Diencephalon (tissue), 2 donors: ENCODE results near the genes PLEKHN1 and RNF223.

- RAMPAGE, long total RNA = no peak
These were observed 9.4 kb downstream of the SAMD11 start for GRCh38 chr1:933156-933424.

DNA sequence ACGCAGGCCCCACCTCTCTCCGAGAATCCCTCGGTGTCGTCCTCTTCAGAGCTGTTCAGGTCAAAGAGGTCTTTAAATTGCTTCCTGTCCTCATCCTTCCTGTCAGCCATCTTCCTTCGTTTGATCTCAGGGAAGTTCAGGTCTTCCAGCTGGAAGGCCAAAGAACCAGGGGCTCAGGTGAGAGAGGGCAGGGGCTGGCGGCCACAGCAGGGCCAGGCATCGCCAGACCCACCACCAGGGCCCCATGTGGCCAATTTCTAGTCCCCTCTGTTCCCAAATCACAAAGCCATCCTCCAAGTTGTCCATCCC lies 13.6 kb downstream of the NOC2L start:
- RAMPAGE, long total RNA = no peak

DNA sequence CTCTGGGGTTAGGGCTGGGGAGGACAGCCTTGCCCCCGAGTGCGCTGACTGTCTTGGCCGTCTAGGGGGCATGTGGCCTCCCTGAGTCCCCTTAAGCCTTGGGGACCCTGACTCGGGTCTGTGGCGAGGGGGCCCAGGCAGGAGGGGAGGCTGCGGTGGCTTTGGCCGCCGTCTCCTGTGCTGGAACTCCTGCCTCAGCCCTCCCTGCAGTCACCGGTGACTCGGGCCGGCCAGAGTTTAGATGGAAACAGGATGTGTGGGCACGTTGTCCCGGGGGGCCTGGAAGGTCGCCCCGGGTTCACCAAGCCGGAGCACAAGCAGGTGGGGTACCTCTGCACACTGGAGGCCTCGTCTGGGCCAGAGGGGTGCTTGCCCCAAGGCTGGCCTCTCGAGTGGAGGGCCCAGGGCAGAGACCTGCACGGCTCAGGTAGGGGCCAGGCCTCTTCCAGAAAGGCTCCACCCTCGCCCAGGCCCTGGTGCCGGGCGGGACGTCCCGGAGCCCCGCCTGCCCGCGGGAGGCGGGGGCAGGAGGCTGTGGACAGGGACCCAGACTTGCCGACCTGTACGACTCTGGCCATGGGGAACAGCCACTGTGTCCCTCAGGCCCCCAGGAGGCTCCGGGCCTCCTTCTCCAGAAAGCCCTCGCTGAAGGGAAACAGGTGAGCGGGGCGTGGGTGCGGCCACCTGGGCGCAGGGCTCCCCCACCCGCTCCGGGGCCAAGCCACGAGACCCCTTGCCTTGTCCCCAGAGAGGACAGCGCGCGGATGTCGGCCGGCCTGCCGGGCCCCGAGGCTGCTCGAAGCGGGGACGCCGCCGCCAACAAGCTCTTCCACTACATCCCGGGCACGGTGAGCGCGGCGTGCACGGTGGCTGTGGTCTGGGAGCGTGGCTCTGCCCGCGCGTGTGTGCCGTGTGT lies at the start of gene PLEKHN1:
PLEKHN1 (plus strand) TSS at position 527 of the 916 bp plus-strand sequence.
- RAMPAGE, long total RNA = no peak

DNA sequence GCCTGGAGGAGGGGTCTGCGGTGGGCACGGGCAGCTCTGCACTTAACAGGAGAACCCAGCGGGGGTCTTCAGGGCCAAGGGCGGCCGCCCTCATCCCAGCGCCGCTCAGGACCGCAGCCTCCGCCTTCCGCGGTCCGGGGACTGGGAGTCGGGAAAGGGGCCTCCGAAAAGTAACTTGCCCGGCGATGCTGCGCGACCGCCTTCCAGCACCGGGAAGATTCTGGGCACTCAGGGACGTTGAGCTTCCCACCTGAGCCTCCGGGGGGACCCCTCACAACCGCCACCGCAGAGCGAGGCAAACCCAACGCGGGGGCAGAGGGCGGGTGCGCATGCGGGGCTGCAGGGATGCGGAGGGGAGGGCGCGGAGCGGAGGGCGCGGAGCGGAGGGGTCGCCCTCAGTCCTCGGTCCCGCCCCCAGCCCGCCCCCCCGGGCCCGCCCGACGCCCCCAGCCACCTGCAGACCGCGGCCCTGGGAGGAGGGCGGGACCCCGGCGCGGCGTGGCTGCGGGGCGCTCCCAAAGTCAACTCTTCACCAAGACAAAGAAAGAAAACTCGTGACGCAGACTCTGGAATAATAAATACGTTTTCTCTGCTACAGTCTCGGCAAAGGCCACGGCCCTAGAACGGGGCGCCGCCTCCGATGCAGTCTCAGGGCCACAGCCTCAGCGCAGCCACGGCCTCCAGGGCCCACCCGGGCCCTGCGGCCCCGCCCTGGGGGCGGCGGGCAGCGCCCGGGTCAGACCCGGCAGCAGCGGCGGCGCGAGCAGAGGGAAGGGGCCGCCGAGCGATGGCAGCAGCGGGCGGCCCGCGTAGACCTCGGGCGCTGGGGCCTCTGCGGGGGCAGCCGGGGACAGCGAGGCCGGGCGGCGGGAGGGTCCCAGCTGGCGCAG lies 1.3 kb downstream of the HES4 start:
- RAMPAGE, long total RNA = no peak

GRCh38 chr1:1038707-1039061 lies 18.8 kb downstream of the AGRN start:
- RAMPAGE, long total RNA = no peak

DNA sequence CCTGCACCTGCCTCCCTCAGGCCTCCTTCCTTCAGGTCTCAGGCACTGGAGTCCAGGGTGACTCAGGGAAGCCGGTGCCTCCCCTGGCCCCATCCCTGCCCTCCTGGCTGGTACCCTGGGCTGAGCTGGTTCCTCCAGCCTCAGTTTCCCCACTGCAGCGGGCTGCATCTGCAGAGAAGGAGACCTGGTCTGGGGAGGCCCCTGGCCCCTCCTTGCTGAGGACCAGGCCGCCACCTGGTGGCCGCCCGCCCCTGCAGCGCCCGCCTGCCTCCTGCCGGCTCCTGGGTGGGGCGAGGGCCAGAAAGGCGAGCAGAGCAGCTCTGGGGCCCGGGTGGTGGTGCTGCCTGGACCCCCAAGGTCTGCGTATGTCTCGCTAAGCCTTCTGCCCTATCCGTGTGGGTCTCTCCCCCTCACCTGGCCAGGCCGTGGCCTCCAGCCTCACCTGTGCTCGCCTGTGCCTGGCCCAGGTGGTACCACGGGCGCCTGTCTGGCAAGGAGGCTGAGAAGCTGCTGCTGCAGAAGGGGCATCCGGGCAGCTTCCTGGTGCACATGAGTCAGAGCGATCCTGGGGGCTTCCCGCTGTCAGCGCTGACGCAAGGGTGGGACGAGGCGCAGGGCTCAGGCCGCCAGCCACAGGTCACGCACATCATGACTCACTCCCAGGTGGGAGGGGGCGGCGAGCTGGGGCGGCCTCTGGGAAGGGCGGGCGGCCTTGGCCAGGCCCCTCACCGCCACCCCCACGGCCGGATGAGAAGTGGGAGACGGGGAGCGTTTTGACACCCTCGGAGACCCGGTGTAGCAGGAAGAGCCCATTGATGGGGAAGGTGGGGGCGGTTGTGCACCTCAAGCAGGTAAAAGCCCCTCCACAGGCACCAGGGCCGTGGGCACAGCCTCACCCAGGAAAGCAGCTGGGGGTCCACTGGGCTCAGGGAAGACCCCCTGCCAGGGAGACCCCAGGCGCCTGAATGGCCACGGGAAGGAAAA lies 10.1 kb downstream of the RNF223 start:
- RAMPAGE, long total RNA = no peak

- RAMPAGE, long total RNA = no peak
These were observed 6.6 kb downstream of the RNF223 start for GRCh38 chr1:1067166-1068157.

DNA sequence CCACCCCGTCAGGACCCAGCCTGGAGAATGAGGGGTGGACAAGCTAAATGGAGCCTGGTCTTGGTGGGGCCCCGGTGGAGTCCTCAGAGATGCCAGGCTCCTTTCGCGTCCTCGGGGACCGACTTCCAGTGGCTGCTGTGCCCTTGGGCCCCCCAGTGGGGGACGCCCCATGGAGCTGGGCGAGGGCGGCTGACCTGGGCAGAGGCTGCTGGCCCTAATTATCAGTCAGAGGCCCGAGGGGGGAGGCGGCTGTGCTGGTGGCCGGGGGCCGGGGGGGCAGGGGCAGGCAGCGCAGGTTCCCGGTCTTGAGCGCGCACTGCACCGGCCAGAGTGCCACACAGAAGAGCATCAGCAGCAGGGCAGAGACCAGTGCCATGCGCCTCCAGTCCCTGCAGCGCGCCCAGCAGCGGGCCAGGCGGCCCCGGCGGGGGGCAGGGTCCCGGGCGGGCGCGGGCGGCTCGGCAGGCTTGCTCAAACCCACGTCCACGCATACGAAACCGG lies 2.5 kb downstream of the RNF223 start:
- RAMPAGE, long total RNA = no peak

GRCh38 chr1:1073235-1074646 lies at the start of gene RNF223:
TSS of gene RNF223 (minus strand) at chr1:1074306.
- RAMPAGE, long total RNA = no peak

DNA sequence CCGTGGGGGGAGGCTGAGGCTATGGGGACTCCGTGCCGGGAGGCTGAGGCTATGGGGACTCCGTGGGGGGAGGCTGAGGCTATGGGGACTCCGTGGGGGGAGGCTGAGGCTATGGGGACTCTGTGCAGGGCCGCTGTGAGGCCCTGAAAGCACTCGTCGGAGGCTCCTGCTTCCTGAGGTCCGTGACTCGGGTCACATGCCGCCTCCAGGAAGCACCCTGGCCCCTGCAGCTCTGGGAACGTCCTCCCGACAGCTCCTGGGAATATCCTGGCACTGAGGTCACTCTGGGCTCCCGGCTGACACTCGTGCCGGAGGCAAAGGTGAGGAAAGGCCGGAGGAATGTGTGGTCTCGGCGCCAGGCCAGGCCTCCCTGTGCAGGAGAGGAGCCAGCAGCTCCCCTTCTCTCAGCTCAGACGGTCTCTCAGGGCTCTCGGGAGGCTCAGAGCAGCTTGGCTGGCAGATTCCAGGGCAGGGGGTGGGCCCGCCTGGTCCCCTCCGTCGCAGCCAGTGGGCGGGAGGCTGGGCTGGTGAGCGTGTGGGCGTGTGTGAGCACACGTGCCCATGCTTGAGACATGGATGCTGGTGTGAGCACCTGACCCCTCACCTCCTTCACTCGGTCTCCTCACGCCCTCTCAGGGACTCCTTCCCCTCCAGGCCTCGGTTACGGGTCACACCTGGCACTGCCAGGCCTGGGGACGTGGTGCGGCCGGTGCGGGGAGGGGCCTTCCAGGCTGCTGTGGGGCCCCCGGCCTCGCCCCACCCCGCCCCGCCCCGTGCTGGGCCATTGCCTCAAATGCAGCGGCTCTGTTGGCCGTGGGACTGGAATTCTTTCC lies 5.4 kb upstream of the RNF223 start:
- RAMPAGE, long total RNA = no peak

- RAMPAGE, long total RNA = no peak
These were observed 6.2 kb upstream of the C1orf159 start for GRCh38 chr1:1121882-1122788.

GRCh38 chr1:1129358-1129826 lies 13.5 kb upstream of the C1orf159 start:
- RAMPAGE, long total RNA = no peak

DNA sequence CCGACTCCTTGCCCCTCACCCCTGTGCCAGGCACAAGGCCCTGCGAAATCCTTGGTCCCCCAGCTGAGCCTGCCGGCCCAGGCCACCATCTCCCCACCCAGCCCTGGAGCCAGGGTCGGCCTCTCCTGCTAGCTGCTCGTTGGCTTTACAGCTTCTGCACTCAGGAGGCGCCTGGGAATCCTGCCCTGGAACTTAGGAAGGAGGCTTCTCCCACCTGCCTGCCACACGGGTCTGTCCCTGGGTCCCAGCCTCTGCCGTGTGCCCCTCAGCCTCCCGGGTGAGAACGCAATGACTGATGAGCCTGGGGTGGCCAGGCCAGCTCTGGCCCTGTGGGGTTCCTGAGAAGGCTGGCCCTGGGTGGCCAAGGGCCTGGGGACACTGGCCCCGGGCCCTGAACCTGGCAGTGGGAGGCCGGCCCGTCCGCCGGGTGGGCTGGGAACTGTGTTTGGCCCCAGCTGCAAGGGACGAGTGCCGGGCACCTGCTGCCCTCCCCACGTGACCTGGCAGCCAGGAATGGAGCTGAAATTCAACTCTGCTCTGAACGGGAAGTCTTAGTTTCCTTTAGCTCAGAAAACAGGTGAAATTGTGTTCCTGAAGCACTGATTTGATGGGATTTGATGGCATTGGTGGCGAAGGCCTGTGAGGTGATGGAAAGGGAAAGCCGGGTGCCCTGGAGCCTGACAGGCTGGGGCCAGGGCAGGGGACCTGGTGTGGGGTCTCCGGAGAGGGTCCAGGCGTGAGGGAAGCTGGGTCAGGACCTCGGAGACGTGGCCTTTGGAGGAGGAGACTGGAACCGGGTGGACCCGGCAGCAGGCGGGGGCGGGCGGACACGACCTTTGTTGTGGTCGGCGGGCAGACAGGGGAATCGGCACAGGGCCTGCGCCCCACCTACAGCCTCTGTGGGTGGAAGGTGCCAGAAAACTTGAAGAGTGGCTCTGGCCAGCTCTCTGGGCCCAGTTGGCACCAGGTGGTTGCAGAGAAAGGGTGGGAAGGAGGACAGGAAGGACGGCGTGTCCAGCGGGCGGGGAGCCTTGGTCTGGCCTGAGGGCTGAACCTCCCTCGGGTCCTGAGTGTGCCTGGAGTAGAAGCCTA lies 8.1 kb upstream of the TTLL10 start:
- RAMPAGE, long total RNA = no peak

DNA sequence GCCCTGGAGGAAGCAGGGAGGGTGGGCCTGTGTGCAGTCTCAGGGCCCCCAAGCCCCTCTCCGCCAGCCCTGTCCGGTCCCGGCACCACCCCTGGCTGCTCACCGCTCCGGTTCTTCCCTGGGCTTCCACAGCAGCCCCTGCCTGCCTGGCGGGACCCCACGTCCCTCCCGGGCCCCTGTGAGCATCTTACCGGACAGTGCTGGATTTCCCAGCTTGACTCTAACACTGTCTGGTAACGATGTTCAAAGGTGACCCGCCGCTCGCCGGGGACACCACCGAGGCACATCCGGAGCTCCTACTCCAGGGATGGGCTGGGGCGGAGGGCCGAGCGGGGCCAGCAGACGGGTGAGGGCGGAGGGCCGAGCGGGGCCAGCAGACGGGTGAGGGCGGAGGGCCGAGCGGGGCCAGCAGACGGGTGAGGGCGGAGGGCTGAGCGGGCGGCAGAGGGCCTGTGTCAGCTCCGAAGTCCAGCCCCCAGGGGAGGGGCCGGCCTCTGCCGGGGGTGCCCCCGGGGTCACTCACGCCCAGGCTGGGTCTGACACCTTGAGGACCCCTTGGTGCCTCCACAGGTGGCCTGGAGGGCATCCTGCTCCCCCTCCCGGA lies 5.9 kb upstream of the TTLL10 start:
- RAMPAGE, long total RNA = no peak

DNA sequence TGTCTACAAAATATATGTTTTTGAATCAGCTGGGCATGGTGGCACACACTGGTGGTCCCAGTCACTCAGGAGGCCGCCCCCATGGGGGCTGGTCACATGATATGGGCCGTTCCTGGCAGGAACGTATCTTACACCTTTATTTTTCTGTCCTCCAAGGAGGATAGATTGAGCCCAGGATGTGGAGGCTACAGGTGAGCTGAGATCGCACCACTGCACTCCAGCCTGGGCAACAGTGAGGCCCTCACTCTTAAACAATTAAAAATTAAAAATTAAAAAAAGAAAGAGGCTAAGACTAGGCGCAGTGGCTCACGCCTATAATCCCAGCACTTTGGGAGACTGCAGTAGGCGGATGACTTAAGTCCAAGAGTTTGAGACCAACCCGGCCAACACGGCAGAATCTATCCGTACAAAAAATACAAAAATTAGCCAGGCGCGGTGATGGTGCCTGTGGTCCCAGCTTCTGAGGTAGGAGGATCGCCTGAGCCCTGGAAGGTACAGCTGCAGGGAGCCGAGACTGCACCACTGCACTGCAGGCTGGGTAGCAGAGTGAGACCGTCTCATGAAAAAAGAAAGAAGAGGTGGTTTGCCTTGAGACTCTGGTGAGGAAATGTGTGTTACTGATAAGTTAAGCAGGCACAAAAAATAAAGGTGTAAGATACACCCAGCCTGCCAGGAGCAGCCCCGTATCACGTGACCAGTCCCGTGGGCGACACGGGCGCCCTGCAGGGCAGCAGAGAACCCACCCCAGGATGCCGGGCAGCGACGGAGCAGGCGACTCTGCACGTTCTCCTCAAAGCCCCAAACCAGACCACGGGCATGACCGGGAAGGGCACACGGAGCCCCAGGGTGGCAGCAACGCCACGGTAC lies 7.7 kb upstream of the TNFRSF4 start:
- RAMPAGE, long total RNA = no peak

DNA sequence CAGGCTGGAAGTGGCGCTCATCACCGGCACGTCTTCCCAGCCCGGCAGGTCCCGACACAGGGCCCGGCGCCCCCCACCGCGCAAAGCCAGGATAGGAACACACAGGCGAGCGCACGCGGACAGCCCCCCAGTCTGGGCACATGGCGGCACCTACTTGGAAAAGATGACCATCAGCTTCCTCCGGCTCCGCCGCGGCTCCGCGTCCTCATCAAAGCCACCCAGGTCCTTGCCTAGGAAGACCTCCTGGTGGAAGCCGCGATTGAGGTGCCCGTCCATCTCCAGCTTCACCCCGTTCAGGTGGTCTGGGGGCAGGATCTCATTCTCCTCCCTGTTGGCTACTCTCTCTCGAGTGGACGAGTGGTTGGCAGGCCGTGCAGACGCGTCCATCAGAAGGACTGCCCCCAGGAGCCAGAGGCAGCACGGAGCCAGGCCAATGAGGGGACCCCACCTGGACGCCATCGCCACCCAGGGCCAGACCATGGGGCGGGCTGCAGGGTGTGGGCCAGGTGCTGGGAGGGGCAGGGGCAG lies 3.4 kb downstream of the SDF4 start:
- RAMPAGE, long total RNA = no peak

GRCh38 chr1:1233403-1233738 lies 1.3 kb downstream of the B3GALT6 start:
- RAMPAGE, long total RNA = no peak

DNA sequence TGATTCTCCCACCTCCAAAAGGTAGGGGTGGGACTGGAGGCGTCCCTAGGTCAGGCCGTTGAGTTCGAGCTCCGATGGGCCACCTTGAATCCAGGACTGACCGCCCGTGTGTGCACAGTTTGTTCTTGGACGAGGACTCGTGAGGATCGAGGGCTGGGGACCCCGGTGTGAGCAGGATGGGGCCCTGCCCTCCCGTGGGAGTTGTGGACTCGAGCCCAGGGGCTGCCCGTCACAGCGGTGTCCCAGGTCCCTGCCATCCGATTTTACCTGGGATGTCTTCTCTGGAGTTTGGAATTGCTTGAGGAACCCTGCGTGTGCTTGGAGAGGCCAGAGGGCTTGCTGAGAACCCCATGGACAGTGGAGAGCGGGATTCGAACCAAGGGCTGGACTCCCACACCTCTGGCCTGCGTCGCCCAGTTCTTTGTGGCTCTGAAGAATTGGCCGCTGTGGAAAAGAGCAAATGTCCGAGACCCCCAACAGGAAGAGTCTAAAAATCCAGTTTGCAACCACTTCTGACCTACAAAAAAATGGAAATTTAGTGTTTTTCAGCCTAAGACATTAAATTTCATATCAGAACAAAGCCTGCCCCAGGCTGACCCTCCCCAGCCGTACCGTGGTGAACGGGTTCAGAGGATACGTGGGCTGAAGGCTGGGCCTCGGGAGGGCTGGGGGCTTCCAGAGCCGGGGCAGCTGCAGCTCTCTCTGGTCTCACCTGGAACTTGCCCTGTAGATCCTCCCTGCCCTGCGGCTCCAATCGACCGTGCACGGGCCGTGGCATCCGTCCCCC lies 2.6 kb downstream of the B3GALT6 start:
- RAMPAGE, long total RNA = no peak

DNA sequence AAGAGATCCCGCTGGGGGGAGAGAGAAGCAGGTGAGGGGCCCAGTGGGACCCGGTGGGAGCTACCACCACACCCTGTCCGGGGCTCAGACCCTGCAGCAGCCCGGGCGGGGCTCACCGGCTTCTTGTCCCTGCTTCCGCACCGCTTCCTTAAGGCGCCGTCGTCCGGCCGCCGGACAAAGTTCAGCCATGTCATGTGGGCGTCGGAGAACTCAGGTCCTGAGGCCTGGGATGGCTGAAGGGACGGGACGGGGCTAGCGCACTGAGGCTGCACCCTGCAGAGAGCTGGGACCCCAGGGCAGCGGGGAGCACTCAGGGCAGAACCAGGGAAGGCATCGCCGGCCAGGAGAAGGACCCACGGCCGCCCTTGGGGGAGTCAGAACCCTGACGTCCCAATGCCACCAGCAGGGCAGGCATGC lies 2.2 kb downstream of the C1QTNF12 start:
- RAMPAGE, long total RNA = no peak

GRCh38 chr1:1272228-1273235 lies 1.1 kb downstream of the UBE2J2 start:
- RAMPAGE, long total RNA = no peak